ENCODE measurements around the genes SEMA3D, GRM3, TMEM243, ABCB4 and TEX47.

DNA sequence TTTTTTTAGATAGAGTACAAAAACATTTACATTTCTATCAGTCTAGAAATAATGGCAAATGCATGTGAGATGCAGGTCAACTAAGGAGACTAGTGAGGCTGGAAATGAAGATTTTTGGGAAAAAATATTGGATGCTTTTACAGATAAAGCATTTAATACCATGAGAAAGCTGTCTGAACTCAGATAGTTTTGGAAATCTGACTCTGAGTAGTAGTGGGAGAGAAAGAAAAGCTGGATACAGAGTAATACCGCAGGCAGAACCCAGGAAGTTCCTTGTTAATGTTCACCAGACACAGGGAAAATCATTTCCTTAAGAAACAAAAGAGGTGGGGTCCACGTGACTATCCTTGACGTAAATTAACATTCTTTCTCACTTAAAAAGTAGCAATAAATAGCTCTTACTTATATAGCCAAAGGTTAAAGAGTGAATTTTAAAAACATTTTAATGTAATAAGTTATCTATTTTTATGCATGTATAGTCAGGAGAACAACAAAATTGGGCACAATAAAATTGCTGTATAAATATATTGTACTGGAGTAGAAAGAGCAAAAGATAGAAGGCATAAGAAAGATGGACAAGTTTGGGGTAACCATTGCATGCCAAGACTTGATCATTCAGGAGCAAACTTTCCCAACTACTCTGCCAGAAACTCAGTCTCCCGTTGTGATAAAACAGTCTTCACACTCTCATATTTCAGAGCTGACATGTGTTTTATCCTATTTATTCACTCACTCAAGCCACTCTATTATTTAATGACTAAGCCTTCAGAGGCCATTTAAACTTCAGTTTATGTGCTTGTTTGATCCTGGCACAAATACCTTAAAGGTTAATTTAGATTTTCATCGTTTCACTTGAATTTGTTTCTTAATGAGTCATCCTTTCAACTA, 143.0 kb downstream of the GNAI1 start:
- RRBS: no CpG with 5 or more reads among the region's 5 CpGs

GRCh38 chr7:80624727-80625114, 13.7 kb upstream of the CD36 start:
- RRBS: no CpG with 5 or more reads among the region's 1 CpG

DNA sequence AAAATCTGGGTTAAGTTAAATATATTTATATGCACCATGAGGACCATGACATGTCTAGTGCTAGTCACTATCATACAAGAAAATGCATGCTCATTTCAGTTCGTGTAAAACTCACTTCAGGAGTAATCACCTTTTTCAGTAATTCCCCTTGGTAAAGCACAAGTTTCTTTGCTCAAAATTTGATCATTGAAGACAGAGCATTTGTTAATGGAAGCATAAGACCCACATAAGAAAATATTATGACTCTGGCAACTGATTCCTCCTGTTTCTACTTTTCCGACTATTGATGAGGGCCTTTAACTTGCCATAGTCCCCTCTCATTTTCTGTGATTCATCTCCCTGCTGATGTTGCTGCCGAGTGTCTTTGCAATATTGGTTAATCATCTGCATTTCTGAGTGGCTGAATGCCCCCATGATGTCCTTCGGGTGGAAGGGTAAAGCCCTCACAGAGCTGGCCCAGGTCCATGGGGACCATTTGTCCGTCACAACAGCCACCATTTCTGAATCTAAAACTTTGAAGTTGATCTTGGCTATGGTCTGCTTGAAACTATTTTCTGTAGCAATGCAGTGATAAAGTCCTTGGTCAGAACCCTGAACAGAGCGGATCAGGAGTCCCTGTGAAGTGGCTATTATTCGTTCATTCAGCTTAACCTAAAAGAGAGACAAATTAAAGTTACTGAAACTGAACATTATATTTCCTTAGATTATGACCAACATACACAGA, 106.4 kb downstream of the CD36 start:
- RRBS: no CpG with 5 or more reads among the region's 7 CpGs

- RRBS: no CpG with 5 or more reads among the region's 5 CpGs
Observed at GRCh38 chr7:84092156-84092610, 102.4 kb downstream of the SEMA3A start.

GRCh38 chr7:85185383-85186567, 1.1 kb downstream of the SEMA3D start:
- RRBS: 11% methylated on average over 9 of the region's 70 CpGs

DNA sequence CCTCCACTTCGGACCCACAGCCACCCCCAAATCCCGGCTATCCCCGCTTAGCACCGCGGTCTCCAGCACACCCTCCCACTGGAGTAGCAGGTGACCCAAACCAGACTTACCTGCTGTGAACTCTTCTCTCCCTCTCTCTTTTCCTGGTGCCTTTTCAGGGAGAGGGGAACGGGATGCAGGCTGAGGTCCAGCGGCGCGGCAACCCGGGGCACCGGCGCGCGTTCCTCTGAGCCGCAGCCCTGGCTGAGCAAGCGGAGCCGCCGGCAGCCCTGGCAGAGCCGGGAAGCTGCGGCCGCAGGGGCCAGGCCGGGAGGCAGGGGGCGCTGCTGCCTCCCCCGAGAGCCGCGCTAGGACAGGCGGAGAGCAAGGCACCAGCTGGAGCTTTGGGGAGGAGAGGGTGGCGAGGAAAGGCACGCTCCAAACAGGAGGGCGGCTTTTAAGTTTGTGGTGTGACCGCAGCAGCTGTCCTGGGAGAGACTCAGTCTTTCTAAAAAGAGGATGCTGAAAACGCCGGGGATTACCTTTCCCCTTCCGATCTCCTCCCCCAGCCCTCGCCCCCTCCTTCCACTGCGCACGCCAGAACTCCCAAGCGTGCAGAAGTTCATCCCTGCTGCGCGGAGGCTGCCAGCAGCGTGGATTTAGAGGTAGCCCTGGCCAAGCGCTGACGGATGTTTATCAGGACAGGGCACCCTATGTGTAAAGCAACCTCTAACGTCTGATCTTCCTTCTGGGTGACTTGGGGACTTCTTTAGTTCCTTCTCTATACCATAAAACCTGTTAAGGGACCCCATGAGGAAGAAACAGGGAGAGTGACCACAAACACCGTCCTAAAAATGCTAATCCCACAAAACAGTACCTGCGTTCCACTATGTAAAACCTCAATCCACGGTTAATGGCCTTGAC, at the start of gene SEMA3D:
TSS of gene SEMA3D (minus strand) at position 489 of the 903 bp plus-strand sequence.
- RRBS: 7% methylated on average over 10 of the region's 47 CpGs

DNA sequence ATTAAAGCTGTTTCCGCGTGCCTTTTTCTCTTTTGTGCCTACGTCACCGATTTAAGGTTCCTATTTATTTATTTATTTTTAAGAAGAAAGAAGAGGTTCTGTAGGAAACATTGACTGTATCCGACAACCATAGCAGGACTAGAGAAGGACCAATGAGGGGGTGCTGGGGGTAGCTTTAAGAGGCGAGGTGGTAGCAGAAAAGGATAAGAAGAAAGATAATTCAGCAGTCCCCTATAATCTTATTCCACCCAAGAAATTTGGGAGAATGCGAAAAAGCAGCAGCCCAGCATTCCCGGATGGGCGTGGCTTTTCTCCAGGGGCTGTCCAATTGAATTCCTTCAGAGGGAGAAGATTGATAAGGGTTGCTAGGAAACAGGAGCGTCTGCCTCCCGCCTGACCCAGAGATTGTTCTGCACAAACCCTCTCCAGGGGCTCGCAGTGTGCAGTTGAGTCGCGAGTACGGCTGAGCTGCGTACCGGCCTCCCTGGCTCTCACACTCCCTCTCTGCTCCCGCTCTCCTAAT, at the start of gene GRM3:
TSS of gene GRM3 (plus strand) at position 436 of the 523 bp plus-strand sequence.
- RRBS: no CpG with 5 or more reads among the region's 18 CpGs

- RRBS: no CpG with 5 or more reads among the region's 5 CpGs
Observed at GRCh38 chr7:87216485-87217661, 2.7 kb downstream of the TMEM243 start.

- RRBS: 3% methylated on average over 16 of the region's 45 CpGs
Observed at GRCh38 chr7:87219413-87220012, at the start of gene TMEM243. TMEM243 (minus strand) TSS chr7:87219732.

GRCh38 chr7:87318786-87319786, 26.4 kb upstream of the CROT start:
- RRBS: no CpG with 5 or more reads among the region's 10 CpGs

DNA sequence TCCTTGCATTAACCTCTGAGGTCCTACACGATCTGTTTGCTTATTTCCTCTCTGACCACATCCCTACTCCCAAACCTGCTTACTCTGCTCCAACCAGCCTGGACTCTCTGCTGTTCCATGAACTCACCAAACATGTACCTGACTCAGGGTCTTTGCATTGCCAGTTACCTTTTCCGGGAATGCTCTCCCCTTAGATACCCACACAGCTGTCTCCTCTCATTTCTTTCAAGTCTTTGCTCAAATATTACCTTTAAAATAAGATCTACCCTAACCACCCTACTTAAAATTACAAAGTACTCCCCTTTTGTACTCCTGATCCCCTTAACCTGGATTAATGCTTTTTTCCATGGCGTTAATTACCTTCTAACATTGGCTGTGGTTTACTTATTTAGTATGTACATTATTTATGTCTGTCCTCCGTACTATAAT, 2.2 kb downstream of the ABCB4 start:
- RRBS: no CpG with 5 or more reads among the region's 4 CpGs

DNA sequence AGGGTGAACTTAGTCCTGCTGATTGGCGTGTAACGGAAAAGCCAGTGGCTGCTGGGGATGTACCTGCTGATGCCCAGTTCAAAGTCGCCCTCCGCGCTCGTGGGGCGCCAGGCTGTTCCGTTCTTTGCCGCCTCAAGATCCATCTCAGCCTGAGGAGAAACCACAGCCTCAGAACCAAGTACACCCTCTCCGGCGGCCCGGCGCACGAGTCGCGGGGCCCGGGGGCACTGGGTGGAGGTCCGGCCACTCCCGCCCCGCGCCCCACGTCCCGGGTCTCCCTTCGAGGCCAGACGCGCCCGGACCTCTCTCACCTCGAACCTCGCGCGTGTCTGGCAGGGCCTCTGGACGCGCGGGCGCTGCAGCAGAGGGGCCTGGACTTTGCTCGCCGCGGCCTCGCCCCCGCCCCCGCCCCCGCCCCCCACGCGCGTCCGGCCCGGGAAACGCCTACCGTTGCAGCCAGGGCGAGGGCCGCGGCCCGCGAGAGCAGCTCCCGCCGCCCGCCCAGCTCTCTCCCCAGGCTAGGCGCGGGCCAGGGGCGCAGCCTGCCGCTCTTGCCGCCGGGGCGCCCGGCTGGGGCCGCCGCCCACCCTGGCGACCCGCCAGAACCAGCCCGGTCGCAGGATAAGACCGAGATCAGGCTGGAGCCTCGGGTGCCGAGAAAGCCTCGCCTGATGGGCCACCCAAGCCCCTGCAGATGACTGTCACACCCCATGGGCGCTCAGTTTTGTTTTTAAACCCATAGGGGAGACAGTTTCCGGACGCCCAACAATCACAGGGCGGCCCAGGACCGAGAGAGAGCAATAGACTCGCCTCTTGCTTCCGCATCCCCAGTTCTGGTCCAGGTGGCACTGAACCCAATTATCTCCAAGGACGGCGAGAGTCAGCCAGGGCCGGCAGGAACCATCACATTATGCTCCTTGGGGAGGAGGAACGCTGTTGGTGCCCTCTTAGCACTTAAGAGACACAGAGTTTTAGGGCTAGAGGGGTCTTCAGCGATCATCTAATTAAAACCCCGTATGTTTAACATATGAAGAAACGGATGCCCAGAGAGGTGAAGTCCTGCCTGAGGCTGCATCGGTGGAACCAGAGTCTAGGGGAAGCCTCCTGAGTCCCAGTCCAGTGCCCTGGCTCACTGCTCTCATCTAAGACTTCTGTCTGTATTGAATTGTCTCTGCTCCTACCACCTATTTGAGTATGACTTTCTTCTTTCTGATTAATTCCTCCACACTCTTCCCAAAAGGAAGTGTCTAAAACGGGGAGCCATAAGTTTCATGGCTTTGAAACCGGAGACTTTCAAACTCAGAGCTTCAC, at the start of gene ABCB4:
TSS of gene ABCB4 (minus strand) at position 358 of the 1,311 bp plus-strand sequence.
- RRBS: 6% methylated on average over 11 of the region's 92 CpGs

DNA sequence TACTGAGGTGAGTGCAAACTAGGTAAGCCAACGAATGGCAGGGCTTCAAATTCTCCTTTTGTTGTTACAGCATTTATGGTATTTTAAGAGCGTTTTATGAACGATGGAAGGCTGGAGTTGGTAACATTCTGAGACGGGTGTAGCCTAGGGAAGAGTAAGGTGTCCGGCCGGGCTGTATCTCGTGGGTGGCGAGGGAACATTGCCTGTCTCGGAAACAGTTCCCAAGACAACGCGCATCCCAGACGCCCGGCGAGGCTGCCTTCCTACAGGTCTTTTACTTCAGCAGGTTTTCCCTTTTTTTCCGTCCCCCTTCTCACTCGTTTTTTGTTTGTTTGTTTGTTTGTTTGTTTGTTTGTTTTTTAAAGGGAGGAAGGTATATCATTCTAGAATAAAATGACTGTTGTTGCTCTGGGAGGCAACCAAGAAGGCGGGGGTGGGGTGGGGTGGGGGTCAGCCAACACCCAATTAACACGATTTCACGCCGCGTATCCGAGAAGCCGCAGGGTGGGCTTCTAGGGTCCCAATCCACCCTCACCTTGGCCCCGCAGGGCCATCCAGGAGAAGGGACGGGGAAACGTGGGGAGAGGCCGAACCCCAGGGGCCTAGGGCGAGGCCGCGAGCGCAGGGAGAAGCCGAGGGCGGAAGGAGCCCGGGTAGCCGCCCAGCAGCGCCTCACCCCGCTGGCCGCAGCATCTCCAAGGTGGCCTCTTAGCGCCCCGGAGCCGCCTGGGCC, 454 bp downstream of the SRI start:
- RRBS: 6% methylated on average over 15 of the region's 41 CpGs

GRCh38 chr7:88346935-88347604, 40.4 kb upstream of the STEAP4 start:
- RRBS: no CpG with 5 or more reads among the region's 9 CpGs

DNA sequence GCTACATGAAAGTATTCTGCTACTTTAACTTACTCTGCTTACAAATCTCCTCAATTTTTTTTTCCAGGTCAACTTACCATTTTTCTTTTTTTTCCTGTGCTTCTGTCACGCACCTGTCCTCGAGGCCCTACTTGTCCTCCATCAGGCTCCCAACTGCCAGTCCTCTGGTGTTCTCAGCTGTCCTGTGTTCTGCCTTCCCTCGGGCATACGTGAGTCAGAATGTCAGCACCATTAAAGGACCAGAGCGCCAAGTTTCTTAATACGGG, at the start of gene TEX47:
TSS of gene TEX47 (minus strand) at position 175 of the 266 bp plus-strand sequence.
- RRBS: no CpG with 5 or more reads among the region's 6 CpGs

DNA sequence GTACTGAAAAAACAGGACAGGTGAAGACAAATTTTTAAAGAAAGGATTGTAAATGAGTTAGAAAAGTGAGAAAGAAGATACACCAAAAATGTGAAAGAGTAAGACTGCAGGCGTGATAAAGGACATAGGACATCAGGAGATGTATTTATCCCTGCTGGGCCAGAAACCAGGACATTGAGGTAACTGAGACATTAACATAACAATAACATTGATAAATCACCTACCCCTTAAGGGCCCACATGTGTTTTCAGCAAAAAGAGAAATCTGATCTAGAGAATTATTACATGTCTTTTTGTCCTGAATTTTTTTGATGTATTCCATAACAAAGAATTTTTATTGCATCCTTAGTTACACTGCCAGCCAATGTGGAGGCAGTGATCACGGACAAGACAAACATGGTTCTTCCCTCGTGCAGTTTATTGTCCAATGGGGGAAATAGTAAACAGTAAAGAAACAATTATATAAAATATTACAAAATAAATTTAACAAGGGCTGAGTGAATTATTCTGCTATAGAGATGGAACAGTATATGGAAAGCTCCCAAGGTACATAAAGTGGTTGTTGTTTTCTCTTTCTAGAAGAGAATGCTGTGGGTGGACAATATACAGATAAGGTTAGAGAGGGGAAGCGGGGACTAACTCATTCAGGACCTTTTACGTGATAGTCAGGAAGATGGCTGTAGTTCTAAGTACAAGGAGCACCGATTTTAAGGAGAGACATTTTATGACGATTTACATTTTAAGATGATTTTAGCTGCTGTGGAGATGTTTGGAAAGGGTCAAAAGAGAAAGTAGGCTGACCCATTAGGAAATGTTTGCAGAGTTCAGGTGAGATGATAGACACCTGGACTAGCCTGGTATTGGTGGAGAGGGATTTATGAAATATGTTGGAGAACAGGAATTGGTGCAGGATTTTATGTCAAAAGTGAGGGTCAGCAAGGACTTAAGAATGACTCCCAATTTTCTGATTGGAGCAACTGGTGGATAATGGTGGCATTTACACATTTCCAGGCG, 2.1 kb downstream of the STEAP2 start:
- RRBS: no CpG with 5 or more reads among the region's 8 CpGs

- RRBS: no CpG with 5 or more reads among the region's 8 CpGs
Observed at GRCh38 chr7:90216258-90216881, 4.8 kb downstream of the STEAP2 start.

DNA sequence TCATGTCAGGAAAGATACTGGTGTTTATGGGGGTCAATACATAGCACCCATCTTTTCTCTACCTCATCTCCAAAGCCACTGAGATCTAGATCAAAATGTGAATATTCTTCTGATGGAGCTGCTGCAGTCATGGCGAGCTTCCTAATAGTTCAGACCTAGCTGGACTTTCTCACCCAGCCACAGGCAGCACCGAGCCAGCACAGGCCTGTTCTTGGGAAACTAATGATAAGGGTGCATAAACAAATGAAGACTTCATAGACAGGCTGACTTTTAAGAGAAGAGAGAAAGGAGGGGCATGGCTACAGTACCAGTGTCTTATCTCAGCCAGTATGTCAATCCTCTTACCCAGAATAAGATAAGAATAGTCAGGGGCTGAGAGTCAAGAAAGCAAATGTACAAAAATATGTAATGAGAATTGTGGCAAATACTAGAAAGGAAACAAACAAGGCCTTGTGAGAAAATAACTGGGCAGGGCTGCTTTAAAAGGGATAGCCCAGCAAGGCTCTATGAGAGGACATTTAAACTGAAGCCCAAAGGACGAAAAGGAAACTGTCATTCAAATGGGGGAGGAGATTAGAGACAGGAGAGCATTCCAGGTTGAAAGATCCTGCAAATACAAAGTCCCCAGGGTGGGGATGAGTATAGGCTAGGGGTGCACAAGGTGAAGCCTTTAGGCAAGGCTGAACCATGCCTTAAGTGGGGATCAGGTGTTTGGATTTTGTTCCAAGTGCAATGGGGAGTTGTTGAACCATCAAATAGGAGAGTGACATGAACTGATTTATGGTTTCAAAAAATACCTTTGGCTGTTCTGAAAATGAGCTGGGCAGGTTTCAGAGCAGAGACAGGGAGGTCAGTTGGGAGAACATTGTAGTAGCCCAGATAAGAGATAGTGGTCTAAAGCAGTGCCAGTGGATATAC, 21.7 kb upstream of the CDK14 start:
- RRBS: no CpG with 5 or more reads among the region's 3 CpGs

Data from OVCAR3 (cell line).